Left ventricle myocardium (tissue), 1 donor: ENCODE measurements around a stretch of chr2.

DNA sequence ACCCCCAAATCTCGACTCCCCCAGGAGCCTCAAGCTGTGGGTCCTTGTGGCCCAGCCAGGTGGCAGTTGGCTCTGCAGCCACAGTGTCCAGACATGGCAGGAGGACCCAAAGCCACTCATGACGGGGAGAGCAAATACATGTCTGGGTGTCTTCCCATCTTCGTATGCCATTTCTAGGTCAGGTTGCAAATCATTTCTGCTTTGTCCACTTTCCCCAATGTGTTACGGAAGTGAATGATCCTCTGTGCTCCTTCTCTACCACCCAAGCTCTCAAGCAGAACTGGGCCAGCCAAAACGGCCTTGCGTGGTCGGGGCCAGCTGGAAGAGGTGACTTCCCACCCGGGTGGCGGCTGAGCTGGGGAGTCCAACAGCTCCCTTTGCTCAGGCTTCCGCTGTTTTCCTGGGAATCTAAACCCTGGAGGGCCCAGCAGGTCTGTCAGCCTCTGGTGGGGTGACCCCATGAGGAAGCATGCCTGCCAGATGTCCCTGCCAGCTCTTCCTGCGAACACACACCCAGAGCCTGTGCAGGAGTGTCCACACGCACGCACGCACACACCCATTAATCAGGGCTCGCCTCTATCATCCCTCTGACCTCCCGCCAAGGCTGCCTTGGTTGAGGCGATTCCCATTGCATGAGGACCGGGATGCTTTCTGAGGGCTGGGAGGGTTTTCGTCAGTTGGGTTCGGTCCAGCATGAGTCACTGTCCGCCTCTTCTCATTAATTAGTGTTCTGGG, 90.5 kb downstream of the TWIST2 start:
- PRO-cap = no peak

DNA sequence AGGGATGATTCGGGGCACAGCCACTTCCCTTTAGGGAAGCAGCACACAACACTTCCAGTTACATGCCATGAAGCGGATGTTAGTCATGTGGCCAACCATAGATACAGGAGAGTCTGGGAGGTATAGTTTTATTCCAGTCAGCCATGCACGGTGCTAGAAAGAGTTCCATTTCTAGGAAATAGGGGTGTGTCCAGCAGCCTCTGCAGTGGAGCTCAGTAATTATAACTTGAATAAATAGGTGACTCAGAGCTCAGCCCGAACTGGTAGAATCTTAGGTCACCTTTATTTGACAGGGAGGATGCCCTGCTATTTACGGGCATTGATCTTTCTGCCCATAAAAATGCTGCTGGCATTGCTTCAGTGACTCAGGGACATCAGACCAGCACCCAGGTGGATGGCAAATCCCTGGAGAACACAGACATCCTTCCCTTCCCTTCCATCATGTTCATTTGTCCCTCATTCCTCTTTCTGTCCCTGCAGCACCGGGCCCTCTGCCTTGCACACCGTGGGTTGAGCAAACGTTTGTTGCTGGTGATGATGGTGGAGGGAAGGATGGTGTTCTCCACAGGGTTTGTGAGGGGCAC, 159.1 kb downstream of the TWIST2 start:
- PRO-cap = no peak

- PRO-cap = no peak
Measured at GRCh38 chr2:239059655-239060230, 211.9 kb downstream of the TWIST2 start.

- PRO-cap = no peak
Measured at GRCh38 chr2:239066411-239066809, 218.5 kb downstream of the TWIST2 start.

DNA sequence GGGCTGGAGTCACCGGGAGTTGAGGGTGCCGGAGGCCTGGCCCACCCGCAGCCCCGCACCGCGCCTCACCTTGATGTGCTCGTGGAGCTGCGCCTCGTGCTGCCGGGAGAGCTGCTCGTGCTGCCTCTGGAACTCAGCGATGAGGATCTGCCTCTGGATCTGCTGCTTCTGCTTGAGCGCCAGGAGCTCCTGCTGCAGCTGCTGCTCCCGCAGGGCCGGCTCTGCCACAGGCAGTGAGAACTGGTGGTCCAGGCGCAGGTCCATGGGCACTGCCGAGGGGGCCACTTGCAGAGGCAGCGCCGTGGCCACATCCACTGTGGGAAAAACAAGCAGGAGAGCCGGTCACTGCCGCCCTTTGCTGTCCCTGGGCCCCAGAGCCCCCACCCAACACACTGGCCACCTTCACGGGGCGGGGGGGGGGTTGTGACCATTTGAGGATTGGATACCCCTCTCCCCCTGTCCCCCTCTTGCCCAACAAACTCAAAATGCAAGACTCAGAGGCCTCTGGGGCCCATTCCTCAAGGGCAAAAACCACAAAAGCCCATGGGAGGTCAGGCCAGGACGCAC, 211.0 kb downstream of the HDAC4 start:
- PRO-cap = no peak

DNA sequence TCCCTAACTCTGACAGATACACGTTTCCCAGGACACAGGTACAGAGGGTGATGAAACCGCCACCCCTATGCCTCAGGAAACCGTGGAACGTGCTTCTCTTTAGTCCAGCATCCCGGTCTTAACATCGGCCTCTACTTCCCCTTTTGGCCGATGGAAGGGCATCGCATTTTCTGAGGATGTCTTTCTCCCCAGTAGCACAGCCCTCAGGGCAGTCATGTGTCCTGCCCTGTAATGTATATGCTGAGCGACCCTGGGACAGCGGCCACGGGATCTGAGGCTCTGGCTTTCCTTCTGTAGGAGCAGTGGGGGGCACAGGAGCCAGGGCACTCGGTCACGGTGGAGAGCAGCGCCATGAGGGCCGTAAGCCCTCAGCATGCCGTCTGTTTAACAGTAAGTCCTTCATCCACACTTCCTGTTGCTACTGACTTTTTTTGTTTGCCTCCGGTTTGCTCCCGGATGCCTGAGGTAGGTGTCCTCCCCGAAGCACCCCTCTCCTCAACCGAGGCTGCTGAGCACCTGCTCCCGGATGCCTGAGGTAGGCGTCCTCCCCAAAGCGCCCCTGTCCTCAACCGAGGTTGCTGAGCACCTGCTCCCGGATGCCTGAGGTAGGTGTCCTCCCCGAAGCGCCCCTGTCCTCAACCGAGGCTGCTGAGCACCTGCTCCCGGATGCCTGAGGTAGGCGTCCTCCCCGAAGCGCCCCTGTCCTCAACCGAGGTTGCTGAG, 169.5 kb downstream of the HDAC4 start:
- PRO-cap = no peak

DNA sequence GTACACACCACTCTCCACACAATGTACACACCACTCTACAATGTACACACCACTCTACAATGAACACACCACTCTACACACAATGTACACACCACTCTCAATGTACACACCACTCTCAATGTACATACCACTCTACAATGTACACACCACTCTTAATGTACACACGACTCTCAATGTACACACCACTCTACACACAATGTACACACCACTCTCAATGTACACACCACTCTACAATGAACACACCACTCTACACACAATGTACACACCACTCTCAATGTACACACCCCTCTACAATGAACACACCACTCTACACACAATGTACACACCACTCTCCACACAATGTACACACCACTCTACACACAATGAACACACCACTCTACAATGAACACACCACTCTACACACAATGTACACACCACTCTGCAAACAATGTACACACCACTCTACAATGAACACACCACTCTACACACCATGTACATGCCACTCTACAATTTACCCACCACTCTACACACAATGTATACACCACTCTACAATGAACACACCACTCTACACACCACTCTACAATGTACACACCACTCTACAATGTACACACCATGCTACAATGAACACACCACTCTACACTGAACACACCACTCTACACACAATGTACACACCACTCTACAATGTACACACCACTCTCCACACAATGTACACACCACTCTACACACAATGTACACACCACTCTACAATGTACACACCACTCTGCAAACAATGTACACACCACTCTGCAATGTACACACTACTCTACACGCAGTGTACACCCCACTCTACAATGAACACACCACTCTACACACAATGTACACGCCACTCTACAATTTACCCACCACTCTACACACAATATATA, 119.7 kb downstream of the HDAC4 start:
- PRO-cap = no peak

DNA sequence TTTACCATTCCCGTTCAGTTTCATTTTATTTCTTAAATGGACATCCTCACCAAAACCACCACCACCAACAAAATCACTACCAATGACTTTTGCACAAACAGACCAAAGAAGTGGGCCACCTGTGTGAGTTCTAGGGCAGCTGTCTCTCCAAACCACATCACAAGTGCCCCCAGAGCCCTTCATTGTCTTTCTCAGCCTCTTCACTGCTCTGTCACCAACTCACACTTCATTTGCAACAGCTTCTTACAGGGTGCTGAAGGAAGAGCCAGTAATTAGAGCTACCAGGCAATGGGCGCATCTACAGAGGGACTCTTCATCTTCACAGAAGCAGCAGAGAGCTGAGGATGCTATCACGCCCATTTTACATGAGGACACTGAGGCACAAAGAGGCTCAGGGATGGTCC, 105.1 kb downstream of the HDAC4 start:
- PRO-cap = no peak

GRCh38 chr2:239322520-239322819, 78.3 kb downstream of the HDAC4 start:
- PRO-cap = no peak

DNA sequence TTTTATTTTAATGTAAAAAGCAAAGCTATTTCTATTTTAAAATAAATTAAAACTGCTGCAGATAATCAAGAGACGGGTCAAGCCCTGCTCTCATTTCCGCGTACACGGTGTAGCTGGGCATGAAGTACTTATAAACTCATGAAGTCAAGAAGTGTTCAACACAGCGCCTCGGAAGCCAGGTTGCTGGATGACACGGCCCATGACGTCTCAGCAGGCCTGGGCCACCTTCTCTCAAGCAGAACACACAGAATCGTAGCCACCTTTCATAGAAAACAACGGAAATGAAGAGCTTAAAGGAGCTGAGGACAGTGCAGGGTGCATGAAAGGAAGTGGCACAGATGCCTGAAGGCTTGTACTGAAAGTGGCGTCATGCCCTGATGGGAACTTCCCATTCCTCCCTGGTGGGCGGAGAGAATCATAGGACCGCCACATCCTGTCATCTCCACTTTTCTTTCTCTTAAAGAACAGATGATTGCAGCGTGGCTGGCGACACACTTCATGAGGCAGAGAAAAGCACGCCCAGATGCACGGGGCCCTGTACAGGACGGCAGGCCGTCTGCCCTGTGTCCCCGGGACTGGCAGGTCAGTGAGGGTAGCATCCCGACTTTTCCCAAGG, 31.2 kb downstream of the HDAC4 start:
- PRO-cap = no peak

DNA sequence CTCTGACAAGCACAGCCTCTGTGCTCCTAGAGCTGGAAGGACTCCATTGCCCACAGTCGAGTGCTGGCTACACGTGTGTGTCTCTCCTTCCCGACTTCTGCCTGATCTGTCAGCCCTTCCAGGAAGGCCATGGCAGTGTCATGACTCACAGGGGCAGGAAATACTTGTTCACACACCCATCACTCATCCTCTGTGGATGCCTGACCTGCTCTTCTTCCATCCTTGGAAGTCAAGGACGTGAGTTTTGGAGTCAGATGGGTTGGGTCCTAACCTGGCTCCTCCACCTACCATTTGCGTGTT, 43.4 kb upstream of the HDAC4 start:
- PRO-cap = no peak

DNA sequence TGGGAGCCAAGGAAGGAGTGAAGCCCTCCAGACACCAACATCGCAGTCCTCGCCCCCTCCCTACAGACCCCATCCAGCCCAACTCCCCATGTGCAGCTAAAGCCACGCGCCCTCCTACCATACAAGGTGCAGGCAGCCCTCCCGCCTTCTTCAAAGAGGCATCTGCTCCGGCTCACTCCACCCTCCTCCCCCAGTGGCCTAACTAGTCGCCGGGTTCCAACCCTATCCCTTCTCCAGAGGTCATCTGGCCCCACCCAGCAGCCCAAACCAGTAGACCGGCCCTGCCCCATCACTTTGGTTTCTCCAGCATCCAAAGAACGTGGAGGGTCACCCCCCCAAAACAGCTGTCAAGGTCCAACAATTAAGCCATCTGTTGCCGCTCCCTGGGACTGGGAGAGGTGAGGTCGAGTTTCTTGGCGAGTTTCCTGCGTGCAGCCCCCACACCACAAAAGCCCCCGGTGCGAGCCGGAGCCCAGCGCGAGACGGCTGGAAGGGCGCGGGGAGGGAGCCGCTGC, 817 bp upstream of the GPC1 start:
- PRO-cap = no peak

GRCh38 chr2:240497433-240498307, 60.1 kb downstream of the ANKMY1 start:
- PRO-cap = no peak

DNA sequence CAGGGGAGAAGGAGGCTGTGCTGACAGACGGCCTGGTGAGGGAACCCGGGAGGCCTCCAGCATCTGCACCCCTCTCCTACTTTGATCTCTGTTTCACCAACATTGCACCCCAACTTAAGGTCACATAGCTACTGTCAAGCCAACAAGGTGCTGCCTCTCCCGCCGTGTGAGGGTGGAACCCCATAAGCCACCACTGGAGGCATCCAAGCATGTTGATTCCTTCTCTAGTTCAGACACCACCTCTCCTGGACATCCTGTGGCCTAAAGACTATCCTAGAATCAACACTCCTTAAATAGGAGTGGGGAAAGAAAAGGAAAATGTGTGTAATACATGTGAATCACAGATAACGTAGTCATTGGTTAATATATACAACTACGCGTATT, 3.5 kb upstream of the RNPEPL1 start:
- PRO-cap = no peak

DNA sequence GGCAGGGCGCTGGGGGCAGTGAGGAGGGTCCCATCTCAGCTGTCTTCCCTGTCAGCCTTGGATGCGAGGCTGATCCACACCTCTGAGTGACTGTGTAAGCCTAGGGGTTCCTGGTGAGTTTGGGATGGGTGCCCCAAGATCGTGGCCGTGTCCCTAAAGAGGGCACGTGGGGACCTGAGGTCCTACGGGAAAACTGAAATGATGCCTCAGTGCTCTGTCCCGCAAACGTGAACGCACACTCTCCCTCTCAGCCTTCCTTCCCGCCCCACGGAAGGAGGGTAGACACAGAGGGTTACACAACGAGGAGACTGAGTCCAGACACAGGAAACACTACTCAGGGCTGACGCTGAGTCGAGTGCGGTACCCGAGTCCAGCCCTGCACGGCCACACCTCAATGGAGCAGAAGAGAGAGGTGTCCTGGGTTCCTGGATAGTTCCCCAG, 1.2 kb upstream of the RNPEPL1 start:
- PRO-cap = no peak

DNA sequence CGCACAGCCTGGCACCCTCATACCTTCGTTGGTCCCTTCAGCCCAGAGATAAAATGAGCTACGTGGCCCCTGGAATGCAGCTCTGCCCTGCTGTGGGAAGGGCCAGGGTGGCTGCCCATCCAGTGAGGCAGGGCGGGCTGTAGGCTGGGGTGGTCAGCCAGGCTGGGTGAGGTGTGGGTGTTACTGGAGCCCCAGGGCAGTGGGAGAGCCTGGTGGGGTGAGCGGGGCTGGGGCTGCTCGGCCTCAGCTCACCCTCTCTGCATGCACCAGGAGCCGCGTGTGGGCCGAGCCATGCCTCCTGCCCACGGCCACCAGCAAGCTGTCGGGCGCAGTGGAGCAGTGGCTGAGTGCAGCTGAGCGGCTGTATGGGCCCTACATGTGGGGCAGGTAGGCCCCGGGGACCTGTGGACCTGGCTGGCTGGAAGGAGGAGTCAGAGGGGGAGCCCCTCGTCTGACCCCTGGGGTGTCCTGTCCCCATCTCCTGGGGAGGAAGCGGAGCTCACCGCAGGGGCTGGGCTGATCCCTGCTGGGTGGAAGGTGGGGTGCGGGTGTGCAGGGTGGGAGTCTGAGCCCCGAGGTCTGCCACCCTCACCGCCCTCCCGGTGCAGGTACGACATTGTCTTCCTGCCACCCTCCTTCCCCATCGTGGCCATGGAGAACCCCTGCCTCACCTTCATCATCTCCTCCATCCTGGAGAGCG, 5.4 kb downstream of the RNPEPL1 start:
- PRO-cap = no peak

DNA sequence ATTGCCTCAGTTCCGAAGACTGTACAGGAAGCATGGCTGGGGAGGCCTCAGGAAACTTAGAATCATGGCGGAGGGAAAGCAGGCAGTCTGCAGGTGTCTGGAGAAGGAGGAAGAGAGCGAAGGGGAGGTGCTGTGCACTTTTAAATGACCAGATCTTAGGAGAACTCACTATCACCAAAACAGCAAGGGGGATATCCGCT, 13.5 kb downstream of the CAPN10 start:
- PRO-cap = no peak

- PRO-cap = no peak
Measured at GRCh38 chr2:240709647-240710130, 18.0 kb downstream of the AQP12A start.

DNA sequence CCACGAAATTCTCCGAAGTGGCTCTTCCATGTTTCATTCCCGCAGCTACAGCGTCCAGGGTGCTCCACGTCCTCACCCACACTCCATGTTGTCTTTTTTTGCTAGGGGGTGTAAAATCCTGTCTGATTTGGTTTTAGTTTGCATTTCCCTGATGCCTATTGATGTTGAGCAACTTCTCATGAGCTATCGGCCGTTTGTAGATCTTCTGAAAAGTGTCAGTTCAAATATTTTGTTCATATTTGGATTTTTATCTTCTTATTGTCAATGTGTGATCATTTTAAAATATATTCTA, 11.5 kb downstream of the AGXT start:
- PRO-cap = no peak

GRCh38 chr2:240911832-240912367, 5.8 kb downstream of the CROCC2 start:
- PRO-cap = no peak